GM19240 (cell line): Measurements from ENCODE around the gene ACP2.

DNA sequence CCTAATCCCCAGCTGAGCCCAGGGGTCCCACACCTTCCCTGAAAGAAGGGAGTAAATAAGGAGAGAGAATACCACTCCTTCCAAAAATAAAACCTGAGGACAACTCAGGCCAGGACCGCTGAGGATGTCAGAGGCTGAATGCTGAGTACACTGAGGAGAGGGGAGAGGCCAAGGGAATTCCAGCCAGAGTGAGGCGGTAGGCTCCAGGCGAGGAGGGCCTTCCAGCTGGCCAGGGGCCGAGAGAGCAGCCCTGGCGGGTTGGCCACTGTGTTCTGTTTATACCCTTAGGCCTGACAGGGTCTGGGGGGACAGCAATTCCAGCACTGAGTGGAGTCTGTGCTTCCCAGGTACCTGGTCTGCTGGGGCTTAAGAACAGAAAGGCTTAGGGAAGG, 14.3 kb downstream of the CREB3L1 start:
- RRBS = no CpG with 5 or more reads among the region's 5 CpGs

DNA sequence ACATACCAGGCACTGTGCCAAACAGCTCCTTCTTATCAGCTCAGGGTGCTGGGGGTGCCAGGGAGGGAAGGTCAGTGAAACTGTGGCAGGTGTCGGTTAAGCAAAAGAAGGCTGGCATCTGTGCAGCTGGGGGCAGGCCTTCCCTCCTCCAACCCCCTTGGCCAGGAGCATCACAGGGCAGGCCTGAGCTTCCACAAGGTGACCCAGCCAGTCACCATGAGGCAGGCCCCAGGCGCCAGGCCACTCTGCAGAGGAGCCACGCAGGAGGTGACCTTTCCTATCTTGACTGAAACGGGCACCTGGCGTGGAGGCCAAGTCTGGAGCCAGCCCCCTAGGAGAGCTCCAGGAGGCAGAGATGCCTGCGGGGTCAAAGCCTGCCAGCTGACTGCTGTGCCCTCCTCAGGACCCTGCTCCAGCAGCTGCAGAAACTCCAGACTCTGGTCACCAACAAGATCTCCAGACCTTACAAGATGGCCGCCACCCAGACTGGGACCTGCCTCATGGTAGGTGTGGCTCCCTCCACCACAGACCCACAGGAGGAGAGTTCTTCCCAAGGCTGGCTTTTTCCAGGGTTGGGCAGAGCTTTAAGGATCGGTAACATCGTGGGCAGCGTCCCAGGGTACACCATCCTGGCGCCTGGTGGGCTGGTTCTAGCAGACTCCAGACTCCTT, 31.2 kb upstream of the DGKZ start:
- RRBS = no CpG with 5 or more reads among the region's 11 CpGs

DNA sequence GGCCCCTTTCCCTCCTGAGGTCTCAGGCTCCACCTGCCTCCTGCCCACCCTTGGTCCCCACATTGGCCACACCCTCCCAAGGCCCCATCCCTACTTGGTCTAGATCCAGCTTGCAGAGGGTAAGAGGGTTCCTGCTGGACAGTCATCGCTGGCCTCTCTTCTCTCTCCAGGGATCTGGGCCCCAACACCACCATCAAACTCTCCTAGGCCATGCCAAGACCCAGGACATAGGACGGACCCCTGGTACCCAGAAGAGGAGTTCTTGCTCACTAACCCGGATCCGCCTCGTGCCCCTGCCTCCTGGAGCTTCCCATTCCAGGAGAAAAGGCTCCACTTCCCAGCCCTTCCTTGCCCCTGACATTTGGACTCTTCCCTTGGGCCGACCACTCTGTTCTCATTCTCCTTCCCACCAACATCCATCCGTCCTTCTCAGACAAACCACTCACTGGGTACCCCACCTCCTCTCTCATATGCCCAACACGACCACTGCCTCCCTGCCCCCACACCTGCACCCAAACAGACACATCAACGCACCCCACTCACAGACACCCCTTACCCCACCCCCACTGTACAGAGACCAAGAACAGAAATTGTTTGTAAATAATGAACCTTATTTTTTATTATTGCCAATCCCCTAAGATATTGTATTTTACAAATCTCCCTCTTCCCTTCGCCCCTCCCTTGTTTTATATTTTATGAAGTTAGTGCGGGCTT, 26.6 kb upstream of the DGKZ start:
- RRBS = no CpG with 5 or more reads among the region's 11 CpGs

GRCh38 chr11:46361256-46362044, 14.2 kb downstream of the DGKZ start:
- RRBS = no CpG with 5 or more reads among the region's 25 CpGs

- RRBS = 94% methylated on average over 5 of the region's 19 CpGs
These were observed 16.4 kb downstream of the DGKZ start for GRCh38 chr11:46363565-46364175.

DNA sequence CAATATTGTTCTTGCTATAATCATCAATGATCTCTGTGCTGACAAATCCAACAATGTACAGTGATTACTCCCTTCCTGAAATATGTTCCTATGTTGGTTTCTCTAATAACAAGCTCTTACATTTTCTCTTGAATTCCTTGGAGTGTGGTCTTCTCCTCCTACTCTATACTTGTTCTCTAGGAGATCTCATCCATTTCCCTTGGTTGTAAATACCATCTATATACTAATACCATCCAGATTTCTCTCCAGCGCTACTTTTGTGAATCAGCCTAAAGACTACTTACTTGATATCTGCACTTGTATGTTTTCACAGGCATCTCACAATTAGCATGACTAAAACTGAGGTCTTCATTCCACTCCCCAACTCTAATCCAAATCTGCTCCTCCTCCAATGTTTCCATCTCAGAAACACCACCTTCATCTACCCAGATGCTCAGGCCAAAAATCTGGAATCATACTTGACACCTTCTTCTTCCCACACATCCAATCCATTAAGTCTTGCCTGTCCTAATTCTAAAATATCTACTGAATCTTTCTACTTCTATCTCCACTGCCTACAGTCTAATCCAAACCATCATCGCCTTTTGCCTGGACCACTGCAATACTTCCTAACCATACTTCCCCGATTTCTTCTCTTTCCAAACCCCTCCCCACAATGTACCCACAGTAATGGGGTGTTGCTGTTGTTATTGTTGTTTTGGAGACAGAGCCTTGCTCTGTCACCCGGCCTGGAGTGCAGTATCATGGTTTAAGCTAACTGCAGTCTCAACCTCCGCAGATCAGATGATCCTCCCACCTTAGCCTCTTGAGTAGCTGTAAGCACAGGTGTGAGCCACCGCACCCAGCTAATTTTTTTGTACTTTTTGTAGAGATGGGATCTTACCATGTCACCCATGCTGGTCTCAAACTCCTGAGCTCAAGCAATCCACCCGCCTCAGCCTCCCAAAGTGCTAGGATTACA, 13.4 kb downstream of the AMBRA1 start:
- RRBS = no CpG with 5 or more reads among the region's 7 CpGs

GRCh38 chr11:46698516-46699119, 1.8 kb downstream of the ARHGAP1 start:
- RRBS = no CpG with 5 or more reads among the region's 1 CpG

- RRBS = no CpG with 5 or more reads among the region's 9 CpGs
These were observed 32.1 kb downstream of the LRP4 start for GRCh38 chr11:46886289-46886594.

DNA sequence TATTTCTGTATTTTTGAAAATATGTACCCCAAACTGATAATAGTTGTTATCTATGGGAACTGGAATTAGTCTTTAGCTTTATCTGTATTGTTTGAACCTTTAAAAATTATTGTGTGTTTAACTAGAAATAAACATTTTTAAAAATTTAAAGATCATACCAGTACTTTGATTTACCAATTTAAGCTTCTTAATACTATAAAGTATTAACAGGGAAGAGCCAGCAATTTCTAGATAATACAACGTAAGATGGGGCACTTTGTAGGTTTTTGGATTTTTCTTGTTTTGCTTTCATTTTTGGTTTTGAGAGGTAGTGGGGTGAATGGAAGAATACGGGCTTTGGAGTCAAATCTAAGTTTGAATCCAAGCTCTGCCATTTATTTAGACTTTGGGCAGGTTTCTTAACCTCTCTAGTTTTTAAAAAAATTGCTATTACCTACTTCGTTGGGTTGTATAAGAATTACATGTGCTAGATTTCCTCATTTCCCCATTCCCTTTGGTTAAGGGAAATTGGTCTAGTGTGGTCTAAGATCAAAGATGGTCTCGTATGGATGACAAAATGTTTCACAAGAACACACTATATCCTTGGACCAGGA, 44.9 kb downstream of the CSTPP1 start:
- RRBS = no CpG with 5 or more reads among the region's 4 CpGs

DNA sequence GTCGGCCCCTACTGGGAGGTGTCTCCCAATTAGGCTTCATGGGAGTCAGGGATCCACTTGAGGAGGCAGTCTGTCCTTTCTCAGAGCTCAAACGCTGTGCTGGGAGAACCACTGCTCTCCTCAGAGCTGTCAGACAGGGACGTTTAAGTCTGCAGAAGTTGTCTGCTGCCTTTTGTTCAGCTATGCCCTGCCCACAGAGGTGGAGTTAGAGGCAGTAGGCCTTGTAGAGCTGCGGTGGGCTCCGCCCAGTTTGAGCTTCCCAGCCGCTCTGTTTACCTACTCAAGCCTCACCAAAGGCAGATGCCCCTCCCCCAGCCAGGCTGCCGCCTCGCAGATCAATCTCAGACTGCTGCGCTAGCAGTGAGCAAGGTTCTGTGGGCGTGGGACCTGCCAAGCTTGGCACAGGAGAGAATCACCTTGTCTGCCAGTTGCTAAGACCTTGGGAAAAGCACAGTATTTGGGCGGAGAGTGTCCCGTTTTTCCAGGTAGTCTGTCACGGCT, 57.8 kb downstream of the ARFGAP2 start:
- RRBS = no CpG with 5 or more reads among the region's 13 CpGs

- RRBS = no CpG with 5 or more reads among the region's 18 CpGs
These were observed 15.7 kb downstream of the ARFGAP2 start for GRCh38 chr11:47160729-47161698.

GRCh38 chr11:47166456-47166973, 10.2 kb downstream of the ARFGAP2 start:
- RRBS = no CpG with 5 or more reads among the region's 12 CpGs

GRCh38 chr11:47172466-47173260, 4.0 kb downstream of the ARFGAP2 start:
- RRBS = no CpG with 5 or more reads among the region's 13 CpGs

DNA sequence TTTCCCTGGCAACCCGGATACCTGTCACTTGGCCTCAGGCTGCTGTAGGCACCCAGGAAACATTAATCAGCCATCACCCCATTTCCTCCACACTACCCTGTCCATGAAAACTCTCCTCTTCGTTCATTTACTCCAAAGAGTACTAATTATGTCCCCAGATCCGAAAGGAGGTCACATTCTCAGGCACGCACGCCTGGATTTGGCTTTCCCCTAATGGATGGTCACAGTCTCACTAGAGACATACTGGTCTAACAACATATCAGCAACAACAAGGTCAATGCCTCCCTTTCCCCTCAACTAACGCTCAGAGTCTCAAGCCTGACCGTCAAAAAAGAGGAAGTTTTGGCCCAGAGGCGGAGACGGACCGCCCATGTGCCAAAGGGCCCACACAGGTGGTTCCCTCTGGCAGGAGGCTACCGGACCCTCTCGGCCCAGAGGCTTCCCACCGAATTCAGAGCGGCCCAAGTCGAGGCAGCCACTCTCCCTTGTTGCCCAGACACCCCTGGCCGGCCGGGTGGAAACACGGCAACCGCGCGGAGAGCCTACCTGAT, 634 bp downstream of the ARFGAP2 start:
- RRBS = 2% methylated on average over 8 of the region's 21 CpGs

DNA sequence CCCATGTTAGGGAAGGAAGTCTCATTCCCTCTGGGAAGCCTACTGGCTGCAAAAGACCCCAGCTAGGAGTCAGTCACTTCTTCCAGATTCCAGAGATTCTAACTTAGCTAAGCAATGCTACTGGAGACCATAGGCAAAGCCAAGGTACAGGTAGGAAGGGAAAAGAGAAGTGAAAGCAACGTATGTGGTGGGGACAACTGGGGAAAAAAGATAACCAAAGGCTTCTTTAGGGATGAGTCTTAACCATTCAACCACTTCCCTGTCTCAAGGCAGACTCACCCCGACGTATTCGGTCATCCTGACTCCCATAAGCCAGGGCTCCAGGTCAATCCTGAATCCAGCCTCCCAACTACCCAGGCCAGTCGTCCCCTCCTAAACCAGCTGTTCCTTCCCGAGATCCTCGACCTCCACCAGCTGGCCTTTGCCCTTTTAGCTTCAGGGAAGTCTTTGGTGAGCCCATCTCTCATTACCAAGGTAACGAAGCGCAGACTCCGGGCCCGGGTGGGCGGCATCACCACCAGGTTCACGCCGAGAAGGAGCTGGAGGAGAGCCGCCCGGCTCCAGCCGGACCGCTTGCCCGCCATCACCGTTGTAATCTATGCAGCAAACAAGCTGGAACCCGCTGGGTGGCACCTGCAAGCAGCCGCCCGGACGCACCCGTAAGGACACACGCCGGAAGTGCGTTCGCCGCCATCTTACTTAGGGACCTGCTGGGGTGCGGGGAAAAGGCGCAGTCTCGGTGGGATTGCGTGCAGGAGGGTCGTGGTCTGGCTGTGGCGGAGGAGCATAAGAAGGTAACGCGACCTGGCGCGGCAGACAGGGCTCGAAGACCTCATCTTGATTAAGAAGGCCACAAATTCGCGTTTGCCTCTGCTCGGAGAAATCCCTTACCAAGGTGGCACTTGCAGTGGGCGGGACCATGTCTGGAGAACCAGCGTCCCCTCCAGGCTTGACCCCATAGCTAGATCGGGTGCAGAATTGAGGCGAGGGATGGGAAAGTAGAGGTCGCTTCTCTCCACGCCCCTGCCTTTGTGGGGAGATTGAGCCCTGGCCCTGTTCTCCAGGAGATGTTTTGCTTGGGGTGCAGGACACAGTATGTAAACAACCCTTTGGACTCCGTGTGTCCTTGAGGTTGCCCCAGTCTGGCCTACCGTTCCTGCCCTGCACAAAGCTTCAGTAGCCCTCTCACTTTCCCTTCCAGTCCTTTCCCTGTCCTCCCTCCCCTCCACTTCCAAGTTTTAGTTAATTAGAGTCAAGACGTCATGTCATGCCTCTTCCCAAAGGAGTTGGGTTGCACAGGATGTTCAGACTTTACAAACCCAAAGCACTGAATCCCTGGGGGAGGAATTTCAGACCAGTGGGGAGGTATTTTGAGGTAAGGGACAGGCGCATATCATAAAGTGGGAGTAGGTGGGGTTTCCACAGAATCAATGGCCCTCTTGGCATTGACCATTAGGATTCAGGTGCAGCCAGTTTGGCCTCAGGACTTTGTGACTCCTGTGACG, at the start of gene ACP2:
Gene ACP2, minus strand, starts transcription at position 609 of the 1,505 bp plus-strand sequence.
- RRBS = 3% methylated on average over 13 of the region's 55 CpGs

DNA sequence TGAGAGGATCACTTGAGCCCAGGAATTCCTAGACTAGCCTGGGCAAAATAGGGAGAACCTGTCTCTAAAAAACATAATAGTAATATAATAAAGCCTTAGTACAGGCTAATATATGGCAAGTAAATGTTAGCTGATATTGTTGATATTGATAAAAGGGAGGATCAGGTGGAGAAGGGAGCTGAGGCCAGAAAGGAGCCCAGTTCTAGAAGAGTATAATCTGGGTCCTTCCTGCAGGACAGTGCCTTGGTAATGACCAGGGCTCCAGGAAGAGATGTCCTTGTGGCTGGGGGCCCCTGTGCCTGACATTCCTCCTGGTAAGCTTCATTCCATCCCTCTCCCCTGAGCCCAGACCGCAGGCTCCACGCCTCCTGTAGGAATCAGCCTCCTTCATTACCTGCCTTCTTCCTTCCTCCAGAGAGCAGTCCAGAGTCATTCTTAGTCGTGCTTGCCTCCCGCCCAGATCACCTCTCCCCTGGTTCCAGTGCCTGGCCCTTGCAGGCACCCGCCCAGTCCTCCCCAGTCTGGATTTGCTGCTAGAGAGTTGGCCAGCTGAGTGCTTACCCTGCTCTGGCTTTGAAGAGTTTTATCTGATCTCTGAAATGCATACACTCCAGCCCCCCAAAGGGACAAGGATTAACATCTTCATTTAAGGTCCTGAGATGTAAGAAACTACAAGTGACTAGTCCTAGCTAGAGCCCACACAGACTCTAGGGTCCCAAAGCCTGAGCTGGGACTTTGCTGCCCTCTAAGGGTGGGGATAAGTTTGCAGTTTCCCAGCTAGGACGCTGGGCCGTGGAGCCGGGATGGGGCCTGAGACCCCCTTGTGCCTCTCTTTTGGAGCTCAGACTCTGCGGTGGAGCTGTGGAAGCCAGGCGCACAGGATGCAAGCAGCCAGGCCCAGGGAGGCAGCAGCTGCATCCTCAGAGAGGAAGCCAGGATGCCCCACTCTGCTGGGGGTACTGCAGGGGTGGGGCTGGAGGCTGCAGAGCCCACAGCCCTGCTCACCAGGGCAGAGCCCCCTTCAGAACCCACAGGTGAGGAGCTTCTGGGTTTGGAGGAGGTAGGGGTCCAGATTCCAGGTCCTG, 1.5 kb downstream of the NR1H3 start:
- RRBS = no CpG with 5 or more reads among the region's 10 CpGs

GRCh38 chr11:47292059-47292460, 34.3 kb downstream of the NR1H3 start:
- RRBS = no CpG with 5 or more reads among the region's 1 CpG

- RRBS = no CpG with 5 or more reads among the region's 4 CpGs
These were observed 46.8 kb downstream of the MYBPC3 start for GRCh38 chr11:47305646-47306192.

GRCh38 chr11:47326336-47327386, 25.8 kb downstream of the MYBPC3 start:
- RRBS = 96% methylated on average over 5 of the region's 29 CpGs

GRCh38 chr11:47342254-47342831, 10.2 kb downstream of the MYBPC3 start:
- RRBS = no CpG with 5 or more reads among the region's 15 CpGs